Metastatic Breast Carcinoma in the Ovary (tissue), 3 donors: ENCODE measurements around a stretch of chr13.

DNA sequence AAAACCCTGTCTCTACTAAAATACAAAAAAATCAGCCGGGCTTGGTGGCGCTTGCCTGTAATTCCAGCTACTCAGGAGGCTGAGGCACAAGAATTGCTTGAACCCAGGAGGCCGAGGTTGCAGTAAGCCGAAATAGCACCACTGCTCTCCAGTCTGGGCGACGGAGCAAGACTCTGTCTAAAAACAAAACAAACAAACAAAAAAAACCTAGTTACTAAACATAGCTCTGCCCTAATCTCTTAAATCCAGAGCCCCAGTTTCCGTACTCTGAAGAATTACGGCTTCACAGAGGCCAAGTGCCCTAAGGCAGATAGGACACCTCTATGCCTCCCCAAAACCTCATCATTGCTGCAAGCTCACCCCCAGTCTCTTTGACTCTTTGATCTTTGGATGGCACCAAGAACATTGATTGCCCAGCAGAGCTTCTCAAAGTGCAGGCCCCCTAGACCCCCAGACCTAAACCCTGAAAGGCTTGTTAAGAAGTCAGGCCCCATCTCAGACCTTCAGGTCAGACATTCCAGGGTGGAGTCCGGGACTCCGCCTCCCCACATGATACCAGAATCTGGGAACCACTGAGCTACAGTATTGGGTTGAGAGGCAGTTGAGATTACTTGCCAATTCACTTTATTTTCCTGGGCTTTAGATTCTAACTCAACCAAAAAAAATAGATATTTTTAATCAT is 2.9 kb downstream of the COL4A2 start:
- PRO-cap, 3 experiments, result no peak in any of the 3 experiments

DNA sequence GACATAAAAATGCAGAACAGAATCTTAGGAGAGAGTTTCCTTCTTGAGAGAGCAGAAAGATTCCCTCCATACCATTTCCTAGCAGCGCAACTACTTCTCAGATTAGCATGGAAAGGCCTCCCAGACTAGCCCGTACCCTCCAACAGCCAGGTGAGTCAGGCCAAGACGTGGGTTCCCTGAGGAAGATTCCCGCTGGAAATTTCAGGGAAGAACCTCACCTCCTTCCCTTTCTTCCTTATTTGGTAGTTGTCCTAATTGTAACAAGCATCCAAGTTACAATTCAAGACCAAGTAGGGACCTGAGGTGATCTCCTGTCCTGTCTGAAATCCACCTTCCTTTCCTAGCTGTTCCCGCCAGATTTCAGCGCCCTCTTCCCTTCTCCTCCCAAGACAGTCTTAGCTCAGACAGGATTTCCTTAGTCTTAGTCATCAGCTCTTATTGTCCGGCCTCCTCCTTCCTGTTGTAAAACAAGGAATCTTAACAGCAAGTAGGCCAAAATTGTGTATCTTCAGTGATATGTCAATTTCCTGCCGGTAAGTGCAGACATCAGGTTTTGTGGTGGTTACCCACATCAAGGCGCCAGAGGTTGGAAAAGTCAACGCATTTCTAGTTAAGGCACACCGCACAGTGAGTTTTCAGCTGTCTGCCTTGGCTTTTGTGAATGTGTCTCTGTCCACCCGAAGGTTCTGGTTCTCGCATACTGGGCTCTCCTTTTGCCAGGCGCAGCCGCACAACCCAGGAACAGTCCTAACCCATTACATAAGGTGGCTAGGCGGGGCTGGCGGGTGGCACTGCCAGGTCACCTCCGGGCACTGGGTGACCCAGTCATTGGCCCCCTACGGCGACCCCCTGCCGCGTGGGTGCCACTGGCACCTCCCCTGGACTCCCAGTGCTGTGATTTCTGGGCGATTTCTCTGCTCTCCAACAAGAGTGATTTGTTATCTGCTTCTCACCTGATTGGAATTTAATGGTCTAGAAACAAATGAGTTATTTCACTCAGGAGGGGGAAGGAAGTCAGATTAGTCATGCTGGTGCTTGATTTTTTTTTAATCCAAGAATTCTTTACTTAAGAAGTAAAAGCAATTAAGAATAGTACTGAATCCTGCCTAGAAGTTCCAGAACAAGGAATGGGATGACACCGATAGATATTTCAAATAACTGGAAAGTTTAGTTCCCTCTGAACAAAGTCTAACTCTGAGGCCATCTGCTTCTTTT is 12.8 kb downstream of the COL4A2 start:
- PRO-cap, 3 experiments, result no peak in any of the 3 experiments

DNA sequence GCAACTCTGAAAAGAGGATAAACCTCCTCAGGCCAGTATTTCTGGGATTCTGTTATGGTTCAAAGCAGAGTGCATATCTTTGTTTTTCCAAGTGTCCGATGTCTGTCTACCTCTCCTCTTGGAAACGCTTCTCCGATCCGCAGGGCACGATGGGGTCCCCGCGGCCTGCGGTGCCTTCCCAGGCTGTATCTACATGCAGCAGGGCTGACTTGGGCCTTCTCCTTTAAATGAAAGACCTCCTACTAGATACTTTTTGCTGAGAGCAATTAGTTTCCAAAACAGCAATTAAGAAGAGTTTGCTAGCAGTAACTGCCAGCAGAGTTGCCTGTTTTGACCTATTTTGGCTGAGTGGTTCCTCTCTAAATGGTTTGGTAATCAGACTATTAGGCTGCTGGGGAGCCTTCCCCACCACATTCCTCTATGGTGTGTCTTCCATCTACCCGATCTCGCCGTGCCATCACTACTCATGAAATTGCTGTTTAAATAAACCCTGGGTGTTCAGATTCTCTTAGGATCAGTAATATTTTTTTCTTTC is 23.5 kb downstream of the COL4A2 start:
- PRO-cap, 3 experiments, result no peak in any of the 3 experiments

- PRO-cap, 3 experiments, result no peak in any of the 3 experiments
Observed at GRCh38 chr13:110346784-110347076, 39.6 kb downstream of the COL4A2 start.

- PRO-cap, 3 experiments, result no peak in any of the 3 experiments
Observed at GRCh38 chr13:110353219-110353611, 46.1 kb downstream of the COL4A2 start.

DNA sequence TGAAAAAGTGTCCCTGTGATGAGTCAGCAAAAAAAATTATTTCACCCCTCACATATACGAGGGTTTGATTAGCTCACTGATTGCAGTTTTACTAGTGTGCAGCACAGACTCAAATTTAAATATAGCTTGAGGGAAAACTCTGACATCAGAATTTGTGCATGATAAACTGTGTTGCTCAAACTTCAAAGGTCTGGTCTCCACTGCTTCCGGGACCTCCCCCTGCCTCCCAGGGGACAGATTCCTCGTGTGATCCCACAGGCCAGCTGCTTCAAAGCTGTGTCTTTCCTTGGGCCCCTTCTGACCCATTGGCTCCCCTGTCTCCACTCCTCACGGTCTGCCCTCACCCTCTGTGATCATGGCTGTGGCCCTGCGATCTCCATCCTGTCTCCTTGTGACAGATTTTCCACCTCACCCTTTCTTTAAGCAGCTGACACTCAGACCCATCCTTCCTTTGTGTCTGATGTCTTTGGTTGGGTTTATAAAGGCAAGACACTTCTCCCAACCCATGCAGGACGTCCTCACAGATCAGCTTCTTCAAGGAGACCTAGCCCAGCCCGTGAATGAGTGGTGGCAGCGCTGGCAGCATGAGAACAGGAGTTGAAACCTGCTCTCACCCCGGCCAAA is 81.6 kb downstream of the COL4A2 start:
- PRO-cap, 3 experiments, result no peak in any of the 3 experiments

- PRO-cap, 3 experiments, result no peak in any of the 3 experiments
Observed at GRCh38 chr13:110417304-110417934, 110.3 kb downstream of the COL4A2 start.

DNA sequence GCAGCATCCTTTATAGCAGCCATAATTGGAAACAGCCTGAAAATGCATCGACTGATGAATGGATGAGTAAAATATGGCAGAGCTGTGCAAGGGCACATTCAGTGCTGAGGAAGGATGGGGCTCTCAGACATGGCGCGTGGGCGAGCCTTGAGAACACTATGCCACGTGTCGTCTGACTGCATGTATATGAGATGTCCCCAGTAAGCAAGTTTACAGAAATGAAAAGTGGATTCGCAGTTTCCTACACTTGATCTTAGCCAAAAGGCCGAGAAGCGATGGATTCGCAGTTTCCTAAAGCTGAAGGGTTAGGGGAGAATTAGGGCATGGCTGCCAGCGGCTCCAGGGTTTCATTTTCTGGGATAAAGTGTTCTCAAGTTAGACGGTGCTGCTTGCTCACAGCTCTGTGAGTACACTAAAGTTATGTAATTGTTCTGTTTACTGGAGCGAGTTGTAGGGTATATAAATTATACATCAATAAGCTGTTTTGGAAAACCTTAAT is 78.0 kb downstream of the RAB20 start:
- PRO-cap, 3 experiments, result peak in 1 of 3 experiments; most common minus-strand start position 277 of the sequence (in 1)

DNA sequence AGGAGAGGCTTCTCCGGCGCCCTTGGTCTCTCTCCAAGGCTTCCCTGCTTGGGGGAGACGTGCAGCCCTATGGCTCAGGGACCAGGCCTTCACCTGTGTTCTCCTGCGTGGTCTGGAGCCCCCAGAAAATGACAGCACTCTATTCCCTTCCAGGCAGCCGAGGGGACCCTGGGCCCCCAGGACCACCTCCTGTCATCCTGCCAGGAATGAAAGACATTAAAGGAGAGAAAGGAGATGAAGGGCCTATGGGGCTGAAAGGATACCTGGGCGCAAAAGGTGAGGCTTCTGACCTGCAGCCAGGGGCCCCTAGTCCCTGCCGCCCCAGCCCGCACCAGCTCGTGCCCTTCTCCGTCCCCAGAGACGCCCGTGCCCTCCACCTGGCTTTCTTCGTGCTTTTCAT is 76.8 kb downstream of the RAB20 start:
- PRO-cap, 3 experiments, result no peak in any of the 3 experiments

DNA sequence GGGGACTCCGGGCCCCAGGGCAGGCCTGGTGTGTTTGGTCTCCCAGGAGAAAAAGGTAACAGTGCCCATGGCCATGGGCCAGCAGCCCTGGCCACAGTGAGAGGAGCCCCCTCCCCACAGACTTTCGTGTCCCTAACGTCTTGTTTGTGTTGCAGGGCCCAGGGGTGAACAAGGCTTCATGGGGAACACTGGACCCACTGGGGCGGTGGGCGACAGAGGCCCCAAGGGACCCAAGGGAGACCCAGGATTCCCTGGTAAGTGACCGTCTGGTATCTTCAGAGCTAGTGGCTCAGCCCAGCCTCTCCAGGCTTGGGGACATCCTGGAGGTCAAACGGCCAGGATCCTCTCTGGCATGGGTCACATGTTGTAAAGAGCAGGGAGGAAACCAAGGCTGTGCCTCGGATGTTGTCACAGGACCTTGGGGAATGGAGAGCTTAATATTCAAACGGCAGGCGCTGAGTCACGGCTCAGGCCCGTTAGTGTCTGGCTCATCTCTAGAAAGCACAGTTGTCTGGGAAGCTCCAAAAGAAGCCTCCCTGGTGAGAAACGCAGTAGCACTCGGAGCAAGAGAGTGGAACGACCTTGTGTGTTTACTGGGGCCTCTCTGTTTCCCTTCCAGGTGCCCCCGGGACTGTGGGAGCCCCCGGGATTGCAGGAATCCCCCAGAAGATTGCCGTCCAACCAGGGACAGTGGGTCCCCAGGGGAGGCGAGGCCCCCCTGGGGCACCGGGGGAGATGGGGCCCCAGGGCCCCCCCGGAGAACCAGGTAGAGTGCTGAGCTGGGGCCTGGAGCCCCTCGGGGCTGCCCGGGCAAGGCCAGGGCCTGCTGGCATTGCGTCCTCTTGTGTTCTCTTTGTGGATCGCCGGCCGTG is 58.1 kb downstream of the RAB20 start:
- PRO-cap, 3 experiments, result no peak in any of the 3 experiments

GRCh38 chr13:110617075-110617691 is 1.8 kb downstream of the NAXD start:
- PRO-cap, 3 experiments, result peak in 2 of 3 experiments; most common plus-strand start chr13:110617564 (in 2); most common minus-strand start chr13:110617361 (in 2)

GRCh38 chr13:110644760-110645633 is 29.7 kb downstream of the NAXD start:
- PRO-cap, 3 experiments, result no peak in any of the 3 experiments

DNA sequence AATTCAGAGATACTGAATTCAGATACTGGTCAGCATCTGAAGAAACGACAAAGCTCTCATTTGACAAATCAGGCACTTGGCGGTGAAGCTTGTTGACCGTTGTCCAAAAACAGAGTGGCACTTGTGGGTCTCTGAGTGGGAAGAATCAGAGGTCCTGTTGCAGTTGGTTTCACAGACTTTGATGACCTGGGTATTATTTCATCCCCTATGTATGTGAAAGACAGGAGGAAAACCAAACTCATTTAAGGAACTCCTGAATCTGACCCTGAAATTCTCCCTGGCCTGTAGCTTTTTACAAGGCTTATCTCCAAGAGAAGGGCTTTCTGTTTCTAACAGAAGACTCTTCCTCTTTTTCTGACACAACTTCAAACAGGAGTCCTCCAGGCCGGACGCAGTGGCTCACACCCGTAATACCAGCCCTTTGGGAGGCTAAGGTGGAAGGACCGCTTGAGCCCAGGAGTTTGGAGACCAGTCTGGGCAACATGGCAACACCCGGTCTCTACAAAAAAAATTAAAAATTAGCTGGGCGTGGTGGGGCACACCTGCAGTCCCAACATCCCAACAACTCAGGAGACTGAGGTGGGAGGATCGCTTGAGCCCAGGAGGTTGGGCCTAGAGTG is 42.0 kb downstream of the CARS2 start:
- PRO-cap, 3 experiments, result no peak in any of the 3 experiments

GRCh38 chr13:110812584-110813809 is 99.5 kb downstream of the ING1 start:
- PRO-cap, 3 experiments, result no peak in any of the 3 experiments

DNA sequence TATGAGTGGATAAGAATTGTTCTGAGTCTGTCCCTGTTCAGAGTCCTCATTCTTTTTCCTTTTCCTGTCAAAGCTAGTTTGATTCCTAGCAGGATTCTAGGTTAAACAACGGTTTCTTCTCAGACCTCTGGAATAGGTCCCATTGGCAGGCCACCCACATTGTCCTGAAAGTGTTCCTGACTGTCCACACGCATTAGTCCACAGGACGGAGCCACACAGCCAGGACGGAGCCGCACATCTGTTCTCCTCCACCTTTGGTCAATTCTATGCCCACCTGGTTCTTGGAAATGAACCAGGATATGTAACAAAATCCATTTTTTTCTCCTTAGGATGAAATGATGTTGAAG is 46.1 kb downstream of the ANKRD10 start:
- PRO-cap, 3 experiments, result peak in 1 of 3 experiments; most common plus-strand start position 196 of the sequence (in 1)

- PRO-cap, 3 experiments, result no peak in any of the 3 experiments
Observed at GRCh38 chr13:110903765-110904527, 10.9 kb downstream of the ANKRD10 start.

- PRO-cap, 3 experiments, result no peak in any of the 3 experiments
Observed at GRCh38 chr13:110915967-110916272, 1.1 kb upstream of the ANKRD10 start.

- PRO-cap, 3 experiments, result peak in 3 of 3 experiments; most common plus-strand start chr13:111114606 (in 3); most common minus-strand start chr13:111114664 (in 1)
Observed at GRCh38 chr13:111114142-111114895, 791 bp upstream of the ARHGEF7 start.

GRCh38 chr13:111121881-111122347 is 6.8 kb downstream of the ARHGEF7 start:
- PRO-cap, 3 experiments, result peak in 1 of 3 experiments; most common plus-strand start chr13:111122295 (in 1)

GRCh38 chr13:111184100-111184289 is 68.9 kb downstream of the ARHGEF7 start:
- PRO-cap, 3 experiments, result no peak in any of the 3 experiments